Mesenchymal stem cell of Wharton's jelly (primary cell): ENCODE measurements around a stretch of chr3.

- CAGE, long polyA plus RNA = no peak
Measured at GRCh38 chr3:24167391-24167770, 222.3 kb downstream of the NR1D2 start.

DNA sequence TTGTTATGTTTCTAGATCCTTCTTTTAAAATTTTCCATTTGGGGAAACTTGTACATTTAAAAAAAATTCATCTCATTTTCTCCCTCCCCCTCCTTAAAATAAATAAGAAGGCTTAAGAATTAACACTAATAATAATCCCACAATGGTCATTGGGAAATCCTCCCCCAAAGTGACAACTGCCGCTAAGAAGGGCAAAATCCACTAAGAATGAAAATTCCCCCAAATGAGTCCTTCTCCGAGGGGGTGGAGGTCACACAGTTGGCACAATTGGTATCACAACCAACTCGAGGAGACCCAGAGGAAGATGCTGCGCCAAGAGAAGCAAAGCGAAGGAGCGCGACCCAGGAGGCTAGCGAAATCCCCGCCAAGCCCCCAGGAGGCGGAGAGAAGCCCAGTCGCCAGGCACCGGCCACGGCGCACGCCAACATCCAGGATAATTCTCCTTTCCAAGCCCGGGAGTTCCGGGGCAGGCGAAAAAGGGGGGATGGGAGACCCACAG is 907 bp downstream of the THRB start:
- CAGE, long polyA plus RNA = no peak

- CAGE, long polyA plus RNA = no peak
Measured at GRCh38 chr3:24495371-24496228, 950 bp upstream of the THRB start.

GRCh38 chr3:24521278-24522217 is 26.9 kb upstream of the THRB start:
- CAGE, long polyA plus RNA = no peak

DNA sequence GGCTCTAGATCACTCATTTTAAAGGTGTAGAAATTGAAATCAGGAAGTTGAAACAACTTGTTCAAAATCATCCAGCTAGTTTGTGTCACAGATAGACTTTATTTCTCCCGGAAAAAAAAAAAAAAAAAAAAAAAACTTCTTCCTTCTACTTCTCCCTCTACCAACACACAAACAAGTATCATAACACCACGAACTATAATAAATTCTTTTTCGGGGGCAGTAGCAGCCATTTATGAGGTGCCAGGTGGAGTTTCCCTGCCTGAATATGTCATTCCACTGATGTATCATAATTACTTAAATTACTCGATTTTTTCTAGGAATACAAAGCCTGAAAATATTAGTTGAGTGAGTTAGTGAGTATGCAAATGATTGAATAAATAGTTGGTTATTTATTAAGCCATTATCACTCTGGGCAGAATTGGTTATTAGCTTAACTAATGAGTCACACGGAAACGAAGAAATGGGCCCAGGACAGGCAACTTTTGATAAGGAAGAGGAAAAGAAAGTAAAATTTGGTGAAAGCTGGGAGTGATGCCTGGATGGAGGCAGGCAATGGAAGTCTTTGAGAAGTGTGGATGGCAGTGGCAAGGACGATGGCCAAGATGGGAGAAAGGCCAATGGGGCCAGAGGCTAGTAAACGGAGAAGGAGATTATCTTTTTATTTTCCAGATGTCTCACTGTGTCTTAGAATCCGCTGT is 315.8 kb upstream of the THRB start:
- CAGE, long polyA plus RNA = no peak

- CAGE, long polyA plus RNA = no peak
Measured at GRCh38 chr3:25430355-25430755, 2.3 kb downstream of the RARB start.

GRCh38 chr3:25508225-25508743 is 80.2 kb downstream of the RARB start:
- CAGE, long polyA plus RNA = no peak

DNA sequence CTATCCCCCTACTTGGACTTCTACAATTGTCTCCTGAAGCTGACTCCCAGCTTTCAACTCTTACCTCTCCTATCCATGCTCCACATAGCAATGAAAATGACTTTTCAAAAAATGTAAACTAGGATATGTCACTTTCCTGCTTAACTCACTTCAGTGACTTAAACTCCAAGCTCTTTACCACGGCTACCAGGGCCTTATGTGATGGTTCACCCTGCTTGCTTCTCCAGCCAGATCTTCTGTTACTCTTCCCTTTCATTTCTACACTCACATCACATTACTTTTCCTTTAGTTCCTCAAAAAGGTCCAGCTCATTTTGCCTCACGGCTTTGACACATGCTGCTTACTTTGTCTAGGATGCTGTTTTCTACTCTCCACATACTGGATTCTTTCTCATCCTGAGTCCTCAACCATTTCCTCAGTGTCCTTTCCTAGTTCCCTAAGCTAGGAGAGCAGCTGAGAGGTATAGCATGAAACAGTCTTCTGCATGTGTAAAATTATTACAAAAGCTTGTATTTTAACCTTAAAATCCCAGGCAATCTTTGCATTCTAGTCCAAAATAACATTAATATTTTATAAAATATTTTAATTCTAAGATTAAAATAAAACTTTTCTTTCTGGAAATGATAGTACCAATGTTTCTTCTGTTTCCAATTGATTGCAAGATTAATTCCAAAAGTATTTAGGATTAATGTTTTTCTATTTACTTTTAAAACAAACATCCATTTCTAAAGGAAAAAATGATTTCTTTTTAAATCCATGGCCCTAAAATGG is 53.5 kb downstream of the NGLY1 start:
- CAGE, long polyA plus RNA = no peak

- CAGE, long polyA plus RNA = no peak
Measured at GRCh38 chr3:27394326-27395000, 25.3 kb upstream of the NEK10 start.

DNA sequence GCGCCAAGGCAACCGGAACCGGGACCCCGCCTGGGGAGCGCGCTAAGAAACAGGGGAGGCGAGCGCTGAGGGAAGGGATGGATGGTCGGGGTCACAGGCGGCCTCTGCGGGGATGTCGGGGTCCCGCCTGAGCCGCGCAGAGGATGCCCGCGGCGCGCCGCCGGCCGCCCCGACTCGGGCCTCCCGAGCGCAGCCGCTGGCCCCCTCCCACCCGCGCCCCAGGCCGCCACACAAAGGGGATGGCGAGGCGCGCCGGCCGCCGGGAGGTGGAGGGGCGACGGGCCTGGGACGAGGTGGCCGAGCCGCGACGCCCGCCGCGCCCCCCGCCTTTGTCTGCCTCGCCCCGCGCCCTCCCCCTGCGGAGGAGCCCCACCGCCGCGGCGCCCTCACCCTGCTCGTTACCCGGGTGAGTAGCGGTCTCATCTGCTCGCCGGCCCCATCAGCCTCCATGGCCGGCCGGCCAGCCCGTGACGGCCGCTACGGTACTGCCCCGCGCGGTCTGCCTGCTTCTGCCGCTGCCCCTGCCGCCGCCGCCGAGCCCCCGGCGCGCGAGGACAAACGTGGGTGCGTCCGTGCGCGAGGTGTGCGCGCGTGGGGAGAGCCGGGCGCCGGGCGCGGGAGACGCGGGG is 393 bp downstream of the SLC4A7 start:
- CAGE, long polyA plus RNA = no peak

DNA sequence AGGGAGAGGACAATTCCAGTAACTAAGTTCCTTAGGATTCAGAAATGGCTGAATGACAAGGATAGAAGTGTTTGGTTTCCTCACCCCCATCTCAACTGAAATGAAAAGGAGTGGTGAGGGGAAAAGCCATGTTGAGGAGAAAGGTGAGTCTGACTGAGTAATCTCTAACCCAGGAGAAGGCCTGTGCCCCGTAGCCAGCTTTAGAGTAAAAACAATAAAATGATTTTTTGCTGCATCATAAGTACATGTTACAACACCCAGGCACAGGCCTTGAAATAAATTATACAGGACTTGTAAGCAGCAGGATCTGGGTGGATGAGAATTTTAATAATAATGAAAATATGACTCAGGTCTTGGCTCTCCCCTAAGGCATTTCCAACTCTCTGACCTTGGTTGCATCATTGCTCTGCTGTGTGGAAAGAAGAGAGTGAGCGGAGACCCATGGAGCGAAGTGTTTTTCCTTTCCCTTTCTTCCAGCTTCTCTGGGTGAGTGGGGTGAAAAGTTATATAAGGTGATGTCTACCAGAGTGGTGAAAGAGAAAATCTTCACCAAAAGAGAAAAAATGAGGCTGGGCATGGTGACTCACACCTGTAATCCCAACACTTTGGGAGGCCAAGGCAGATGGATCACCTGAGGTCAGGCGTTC is 44.6 kb downstream of the EOMES start:
- CAGE, long polyA plus RNA = no peak

GRCh38 chr3:27711978-27713074 is 9.8 kb downstream of the EOMES start:
- CAGE, long polyA plus RNA = no peak

DNA sequence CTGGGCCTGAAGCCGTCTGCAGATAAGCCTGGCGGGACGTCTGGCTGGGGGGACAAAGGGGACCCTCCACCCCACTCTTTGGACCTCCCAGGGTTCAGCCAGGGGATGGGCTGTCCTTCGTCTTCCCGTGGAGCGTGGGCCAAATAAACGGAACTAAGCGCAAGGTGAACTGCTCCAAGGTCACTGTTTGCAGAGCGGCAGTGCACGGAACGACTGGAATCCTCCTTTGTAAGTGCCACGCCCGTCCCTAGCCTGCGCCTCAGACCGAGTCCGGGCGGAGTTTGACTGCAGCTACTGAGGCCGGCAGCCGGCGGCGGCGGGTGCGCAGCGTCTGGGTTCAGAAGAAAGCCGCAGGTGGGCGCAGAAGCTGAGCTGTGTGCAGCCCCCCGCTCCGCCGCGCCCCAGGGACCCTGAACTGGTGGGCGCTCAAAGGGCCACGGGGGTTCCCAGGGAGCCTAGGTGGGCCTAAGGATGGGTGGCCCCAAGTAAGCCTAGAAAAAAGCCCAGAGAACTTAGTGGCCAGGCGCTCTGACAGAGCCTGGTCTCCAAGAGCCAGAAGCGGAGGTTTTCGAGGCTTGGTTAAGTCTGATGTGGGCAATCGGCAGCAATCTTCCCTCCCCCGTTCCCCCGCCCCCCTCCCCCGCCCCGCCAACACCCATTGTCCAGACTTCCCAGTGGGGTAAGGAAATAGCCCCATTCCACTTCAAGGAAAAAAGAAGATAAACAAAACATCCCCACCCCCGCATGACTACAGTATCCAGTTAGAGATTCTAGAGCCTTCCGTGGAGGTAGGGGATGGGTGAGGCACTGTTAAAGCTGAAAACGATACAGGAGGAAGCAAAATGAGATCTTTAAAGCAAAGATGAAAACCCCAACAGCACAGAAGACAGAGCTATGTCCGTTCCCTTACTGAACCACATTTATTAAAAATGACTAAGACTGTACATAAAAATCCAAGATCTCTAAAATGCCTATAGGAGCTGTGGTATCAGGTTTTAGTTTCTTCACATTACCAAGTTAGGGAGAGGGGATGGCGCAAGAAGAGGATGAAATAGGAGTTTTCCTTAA is 6.7 kb downstream of the EOMES start:
- CAGE, long polyA plus RNA = no peak

DNA sequence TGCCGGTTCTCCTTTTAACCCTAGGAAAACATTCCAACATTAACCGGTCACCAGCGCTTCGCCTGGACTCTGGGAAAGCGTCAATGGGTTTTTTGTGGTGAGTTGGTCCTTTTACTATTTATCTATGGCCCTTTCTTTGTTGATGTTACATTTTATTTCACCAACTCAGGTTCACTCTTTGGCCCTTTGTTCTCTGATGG is 4.1 kb upstream of the EOMES start:
- CAGE, long polyA plus RNA = no peak

- CAGE, long polyA plus RNA = no peak
Measured at GRCh38 chr3:28059055-28059777, 182.2 kb upstream of the CMC1 start.

GRCh38 chr3:28244095-28244563 is 2.7 kb downstream of the CMC1 start:
- CAGE, long polyA plus RNA = no peak

- CAGE, long polyA plus RNA = no peak
Measured at GRCh38 chr3:28916642-28917080, 364.2 kb upstream of the RBMS3 start.

DNA sequence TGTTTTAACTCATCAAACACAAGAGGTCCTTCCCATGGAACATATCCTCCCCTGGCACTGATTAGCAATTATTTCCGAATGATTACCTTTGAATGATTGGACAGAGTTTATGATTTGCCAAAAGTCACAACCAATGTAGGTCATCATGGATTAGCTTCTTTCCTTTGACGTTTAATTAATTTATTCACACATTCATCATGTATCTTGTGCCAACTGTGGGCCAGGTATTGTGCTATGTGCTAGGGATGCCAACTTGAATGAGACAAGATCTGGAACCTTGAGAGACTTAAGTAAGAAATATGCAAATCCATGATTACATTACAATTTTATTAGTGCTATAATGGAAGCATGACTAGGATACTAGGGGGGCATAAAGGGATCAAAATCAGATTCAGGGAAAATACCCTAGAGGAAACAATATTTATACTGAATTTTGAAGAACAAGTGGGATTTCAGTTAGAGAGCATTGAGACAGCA is 37.7 kb downstream of the RBMS3 start:
- CAGE, long polyA plus RNA = no peak

DNA sequence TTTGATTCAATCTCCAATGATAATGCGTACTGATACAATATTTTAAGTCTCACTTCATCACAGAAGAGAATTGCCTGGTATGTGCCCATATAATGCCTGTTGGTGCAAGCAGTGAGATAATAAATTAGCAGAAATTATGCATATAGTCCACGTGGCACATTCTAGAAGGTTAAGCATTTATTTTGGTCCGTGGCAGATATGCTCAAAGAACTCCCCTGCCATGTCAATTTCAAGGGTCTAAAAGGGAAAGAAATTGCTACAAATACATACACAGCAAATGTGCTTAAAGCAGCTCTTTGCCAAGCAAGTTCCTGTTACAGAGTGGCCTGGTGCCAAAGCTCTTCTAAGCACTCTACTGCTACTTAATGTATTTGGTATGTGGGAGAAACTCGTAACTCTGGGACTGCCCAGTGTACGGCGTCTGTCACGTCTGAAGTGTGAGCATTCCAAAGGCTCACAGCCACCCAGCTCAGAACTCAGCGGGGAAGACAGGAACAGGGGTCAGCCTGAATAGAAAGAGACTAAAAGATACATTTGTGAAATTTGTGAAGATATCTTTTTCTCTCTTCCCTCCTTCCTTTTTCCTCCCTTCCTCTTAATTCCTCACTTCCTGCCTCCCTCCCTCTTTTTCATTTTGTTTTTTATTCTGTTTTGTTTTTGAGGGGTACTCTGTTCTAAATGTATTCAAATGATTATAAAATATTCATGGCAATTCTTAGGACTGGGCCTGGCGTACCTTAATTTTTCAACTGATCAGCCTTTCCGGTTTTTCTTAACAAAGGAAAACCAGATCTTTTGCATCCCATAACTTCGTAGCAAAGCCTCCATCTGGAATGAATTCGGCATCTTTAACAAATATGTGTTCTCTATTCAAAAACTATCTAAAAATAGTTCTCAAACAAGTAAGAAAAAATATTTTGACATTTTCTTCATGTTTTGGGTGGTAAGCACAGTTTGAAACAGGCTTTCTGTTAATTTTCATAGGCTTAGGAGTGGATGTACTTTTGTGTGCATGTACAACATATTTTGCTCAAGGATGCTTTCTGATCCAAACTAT is 54.7 kb downstream of the RBMS3 start:
- CAGE, long polyA plus RNA = no peak

DNA sequence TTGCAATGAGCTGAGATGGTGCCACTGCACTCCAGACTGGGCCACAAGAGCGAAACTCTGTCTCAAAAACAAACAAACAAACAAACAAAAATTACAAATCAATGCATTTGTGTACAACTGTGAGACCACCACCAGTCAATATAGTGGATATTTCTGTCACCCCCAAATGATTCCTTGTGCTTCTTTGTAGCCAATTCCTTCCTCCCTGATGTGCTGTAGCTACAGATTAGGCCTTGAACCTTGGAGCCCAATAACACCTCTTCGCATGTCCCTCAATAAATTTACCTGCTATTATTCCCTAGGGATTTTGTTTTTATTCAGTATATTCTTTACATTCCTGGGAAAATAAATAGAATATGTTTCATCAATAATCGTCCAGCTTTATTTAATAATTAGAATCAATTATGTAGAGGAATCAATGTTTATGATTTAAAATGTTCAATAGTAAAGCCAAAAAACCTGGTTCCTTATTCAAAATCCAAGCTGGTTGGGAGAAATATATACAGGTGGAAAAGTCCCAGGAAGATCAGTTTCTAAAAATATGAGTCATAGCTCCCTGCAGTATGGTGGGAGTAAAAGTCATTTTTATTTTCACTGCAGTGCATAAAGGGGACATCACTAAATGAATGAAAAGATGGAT is 335.7 kb downstream of the RBMS3 start:
- CAGE, long polyA plus RNA = no peak